ENCODE data around the genes COL1A1 and XYLT2.

GRCh38 chr17:50123380-50124276 lies 6.3 kb downstream of the SAMD14 start:
- PRO-cap: no peak

DNA sequence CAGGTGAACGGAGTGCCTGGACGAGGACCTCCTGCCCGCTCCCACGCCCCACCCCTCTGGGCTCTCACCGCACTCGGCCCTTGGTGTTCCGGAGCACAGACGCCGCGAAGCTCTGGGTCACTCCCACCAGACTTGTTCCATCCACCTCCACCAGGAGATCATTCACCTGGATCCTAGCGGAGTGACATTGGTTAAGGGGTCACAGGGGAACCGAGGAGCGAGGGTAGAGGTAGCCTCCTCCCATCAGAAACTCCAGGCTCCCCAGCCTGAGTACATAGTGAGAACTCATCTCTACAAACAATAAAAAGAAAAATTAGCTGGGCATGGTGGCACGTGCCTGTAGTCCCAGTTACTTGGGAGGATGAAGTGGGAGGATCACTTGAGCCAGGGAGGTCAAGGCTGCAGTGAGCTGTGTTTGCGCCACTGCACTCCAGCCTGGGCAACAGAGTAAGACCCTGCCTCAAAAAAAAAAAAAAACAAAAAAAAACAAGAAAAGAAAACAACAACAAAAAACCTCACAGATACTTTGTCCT lies 9.2 kb downstream of the PPP1R9B start:
- PRO-cap: no peak

DNA sequence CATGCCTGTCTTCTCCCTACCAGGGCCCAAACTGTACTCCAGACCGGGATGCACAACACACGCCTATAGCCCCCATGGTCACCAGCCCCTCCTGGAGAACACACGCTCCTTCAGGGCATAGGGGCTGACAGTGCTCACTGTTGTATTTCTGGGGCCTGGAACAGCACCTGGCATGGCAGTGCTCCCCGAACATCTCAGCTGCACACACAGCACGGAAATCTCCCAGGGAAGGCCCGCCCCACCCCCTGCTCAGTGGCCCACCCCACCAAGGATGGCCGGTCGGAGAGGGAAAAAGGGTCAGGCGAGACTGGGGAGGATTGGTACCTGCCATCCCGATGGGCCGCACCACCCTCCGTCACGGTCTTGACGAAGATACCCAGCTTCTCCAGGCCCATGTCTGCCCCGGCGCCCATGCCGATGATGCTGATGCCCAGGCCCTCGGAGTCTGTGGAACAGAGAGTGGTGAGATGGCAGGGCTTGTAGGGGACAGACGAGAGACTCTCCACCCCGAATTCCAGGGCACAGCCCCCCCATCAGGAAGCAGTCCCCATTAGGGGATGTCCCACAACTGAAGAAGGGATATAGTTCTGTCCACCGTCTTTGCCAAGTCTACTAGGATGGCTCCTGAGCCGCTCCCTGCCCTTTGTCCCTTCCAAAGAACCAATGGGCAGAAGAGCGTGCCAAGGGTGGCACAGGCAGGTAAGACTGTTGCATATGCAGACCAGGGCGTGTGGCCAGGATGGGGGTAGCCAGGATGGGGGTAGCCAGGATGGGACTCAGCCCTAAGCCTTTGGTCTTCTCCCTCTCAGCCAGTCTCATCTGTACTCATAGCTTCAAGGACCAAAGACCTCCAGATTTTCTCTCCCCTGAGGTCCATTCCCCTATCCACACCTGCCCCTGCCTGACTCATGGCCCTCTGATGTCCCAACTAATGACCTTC lies 6.9 kb downstream of the PPP1R9B start:
- PRO-cap: no peak

GRCh38 chr17:50200634-50201717 lies at the start of gene COL1A1:
TSS of gene COL1A1 (minus strand) at chr17:50201631.
- PRO-cap: unidirectional peak, plus-strand start at chr17:50200769; unidirectional peak, plus-strand start at chr17:50201056; bidirectional peak, plus-strand start at chr17:50201783, minus-strand start at chr17:50201629

DNA sequence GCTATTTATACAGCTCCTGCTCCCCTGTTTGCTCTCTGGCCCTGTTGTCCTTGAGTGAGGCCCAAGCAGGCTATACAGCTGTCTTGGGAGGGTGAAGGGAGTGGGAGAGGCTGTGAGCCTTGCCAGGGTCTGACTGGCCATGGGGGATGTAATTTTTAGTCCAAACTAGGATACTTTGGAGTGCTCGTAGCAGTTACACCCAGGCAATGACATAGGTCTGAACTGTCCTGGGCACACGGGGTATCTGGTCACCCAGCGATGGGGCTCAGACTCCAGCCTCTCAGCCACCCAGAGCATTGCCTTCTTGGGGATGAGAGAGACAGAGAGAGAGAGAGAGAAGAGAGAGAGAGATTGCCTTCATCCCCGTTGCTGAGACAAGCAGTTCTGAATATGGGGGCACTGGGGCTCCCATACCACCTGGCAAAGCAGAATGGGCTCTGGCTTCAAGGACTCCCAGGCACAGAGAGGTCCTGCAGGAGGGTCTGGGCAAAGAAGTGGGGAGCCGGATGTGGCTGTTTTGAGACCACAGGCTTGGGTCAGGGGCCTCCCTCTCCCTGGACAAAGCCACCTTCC lies 10.8 kb upstream of the TMEM92 start:
- PRO-cap: no peak

- PRO-cap: no peak
Measured at GRCh38 chr17:50266604-50267022, 7.7 kb upstream of the TMEM92 start.

- PRO-cap: no peak
Measured at GRCh38 chr17:50272640-50273590, 1.4 kb upstream of the TMEM92 start.

GRCh38 chr17:50345992-50346960 lies at the start of gene XYLT2:
TSS of gene XYLT2 (plus strand) at chr17:50346126.
- PRO-cap: bidirectional peak, plus-strand start at chr17:50346135, minus-strand start at chr17:50345934; unidirectional peak, plus-strand start at chr17:50346390

DNA sequence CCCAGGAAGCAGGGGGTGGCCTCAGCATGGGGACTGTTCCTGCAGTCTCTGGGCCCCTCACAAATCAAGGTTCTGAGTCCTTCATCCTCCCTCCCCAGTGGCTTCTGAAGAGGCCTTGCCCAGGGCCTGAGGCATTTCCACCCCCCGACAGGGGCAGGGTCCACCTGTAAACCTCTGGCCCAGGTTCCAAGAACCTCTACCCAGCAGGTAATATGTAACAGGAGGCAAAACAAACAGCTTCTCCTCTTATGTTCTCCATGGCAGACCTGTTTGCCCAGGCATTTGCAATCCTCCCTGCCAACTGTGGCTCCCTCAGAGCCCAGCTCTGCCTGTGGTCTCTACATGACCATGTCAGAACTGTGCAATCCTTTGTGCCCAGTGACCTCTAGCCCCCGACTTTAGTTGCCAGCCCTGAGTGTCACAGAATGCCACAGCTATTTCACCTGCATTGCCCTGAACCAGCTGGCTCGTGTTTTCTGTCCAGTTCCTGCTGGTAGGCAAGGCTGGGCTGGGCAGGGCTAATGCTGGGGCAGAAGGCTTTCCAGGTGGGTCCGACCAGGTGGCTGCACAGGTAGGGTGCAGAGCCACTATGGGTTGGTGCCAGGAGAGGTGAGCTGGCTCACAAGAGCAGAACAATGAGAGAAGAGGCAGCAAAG lies 14.3 kb downstream of the ACSF2 start:
- PRO-cap: no peak

- PRO-cap: no peak
Measured at GRCh38 chr17:50482436-50483003, 3.9 kb downstream of the RSAD1 start.

DNA sequence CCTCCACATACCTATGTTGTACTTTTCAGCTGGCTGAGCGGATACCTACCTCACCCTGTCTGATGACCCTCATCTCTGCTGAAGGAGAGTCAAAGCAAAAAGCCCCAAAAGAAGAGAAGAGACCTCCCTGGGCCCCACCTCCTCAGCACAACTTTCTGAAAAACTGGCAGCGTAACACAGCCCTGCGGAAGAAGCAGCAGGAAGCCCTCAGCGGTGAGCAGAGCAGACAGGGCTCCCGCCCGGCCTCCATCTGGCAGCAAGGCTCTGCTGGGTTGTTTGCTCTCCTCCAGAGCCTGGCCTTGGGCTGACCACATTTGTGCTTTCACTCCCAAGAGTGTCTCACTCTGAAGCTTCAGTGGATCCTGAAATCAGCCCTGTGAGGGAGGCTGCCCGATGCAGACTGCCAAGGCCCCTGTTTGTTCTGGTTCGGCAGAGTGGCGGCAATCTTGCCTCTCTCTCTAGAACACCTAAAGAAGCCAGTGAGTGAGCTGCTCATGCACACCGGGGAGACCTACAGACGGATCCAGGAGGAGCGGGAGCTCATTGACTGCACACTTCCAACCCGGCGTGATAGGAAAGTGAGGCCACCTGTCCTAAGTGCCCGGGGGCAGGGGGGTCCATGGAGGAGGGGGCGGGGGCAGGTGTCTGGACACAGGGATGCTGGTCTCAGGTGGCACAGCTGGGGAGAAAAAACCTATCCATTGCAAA lies 10.4 kb downstream of the MYCBPAP start:
- PRO-cap: no peak

- PRO-cap: no peak
Measured at GRCh38 chr17:50565706-50566467, 5.4 kb downstream of the CACNA1G start.

- PRO-cap: no peak
Measured at GRCh38 chr17:50742564-50743092, 23.2 kb downstream of the LUC7L3 start.

- PRO-cap: no peak
Measured at GRCh38 chr17:50831460-50831963, 3.9 kb upstream of the WFIKKN2 start.

- PRO-cap: no peak
Measured at GRCh38 chr17:50892089-50892488, 25.9 kb upstream of the TOB1 start.

- PRO-cap: no peak
Measured at GRCh38 chr17:50935813-50936063, 69.6 kb upstream of the TOB1 start.

DNA sequence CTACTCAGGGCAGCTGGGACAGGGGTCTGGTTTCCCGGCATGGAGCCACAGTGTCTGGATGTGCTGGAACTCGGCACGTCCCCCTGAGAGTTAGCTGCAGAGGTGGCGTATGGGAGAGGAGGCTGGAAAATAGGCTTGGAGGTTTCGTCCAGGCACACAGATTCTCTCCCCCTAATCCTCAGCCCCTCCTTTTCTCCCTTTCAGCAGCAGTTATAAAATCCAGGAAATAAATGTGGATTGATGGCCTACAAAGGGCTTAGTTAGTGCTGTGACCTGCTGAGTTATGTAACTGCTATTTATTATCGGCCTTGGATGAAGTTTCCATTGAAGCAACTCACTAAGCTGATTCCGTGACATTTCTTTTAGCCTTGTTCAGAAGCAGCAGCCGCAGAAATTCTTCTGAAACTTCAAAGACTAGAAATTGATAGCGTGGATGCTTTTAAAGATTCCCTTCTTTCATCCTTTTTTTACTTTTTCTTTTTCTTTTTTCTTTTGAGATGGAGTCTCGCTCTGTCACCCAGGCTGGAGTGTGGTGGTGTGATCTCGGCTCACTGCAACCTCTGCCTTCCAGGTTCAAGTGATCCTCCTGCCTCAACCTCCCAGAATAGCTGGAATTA lies 89.7 kb upstream of the TOB1 start:
- PRO-cap: no peak

- PRO-cap: no peak
Measured at GRCh38 chr17:50988415-50989173, 122.4 kb upstream of the TOB1 start.

GRCh38 chr17:50998433-50998825 lies 122.2 kb downstream of the SPAG9 start:
- PRO-cap: no peak

- PRO-cap: no peak
Measured at GRCh38 chr17:51122287-51122477, 1.5 kb upstream of the SPAG9 start.